ENCODE measurements around a stretch of chr3.

- PRO-cap, result no peak
Measured at GRCh38 chr3:72590629-72591299, 257.5 kb downstream of the SHQ1 start.

DNA sequence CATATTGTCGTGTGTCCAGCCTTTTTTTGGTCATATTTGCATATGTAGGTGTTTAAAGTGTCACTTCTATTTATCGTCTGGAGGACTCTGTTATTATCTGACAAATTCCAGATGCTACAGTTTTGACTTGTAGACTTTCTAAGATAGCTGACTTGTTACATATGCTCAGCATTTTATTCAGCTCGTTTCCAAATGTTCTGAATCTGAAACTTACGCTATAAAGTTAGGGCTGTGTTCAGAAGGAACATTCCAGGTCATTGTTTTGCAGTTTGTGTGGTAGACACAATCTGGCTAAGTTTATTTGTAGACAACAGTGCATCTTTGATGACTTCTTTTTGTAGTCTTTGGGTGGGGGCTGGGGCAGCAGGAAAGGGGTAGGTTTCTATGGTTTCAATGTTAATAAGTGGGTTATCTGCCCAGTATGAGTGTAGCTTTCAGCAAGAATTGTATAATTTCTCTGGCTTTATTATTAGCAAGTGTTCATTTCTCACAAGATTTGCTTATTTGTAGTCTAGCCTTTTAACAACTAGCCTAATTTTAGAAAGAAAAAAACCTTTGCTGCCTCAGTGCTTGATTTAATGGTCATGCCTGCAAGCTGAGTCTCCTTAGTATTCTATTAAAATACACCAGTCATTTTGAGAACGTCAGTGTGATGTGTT lies 2.1 kb downstream of the PPP4R2 start:
- PRO-cap, result no peak

DNA sequence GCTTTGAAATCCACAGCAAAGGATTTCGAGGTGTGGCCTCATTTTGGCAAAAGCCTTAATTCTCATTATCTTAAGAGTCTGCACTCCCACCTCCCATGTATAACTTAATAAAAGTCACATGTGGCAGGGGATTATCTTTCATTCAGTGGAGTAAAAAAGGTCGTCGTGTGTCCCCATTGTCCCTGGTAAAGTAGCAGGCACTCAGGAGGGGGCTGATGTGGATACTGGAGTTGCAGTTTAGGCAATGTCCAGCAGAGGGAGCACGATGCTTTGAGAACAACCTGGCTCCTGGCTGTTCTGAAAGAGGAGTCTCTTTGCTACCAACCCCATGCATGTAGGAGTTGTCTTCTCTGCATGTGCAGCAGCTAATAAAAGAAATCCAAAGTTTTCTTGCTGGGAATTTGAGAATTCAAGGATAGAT lies 39.6 kb downstream of the EBLN2 start:
- PRO-cap, result no peak

- PRO-cap, result no peak
Measured at GRCh38 chr3:73451516-73452181, 173.1 kb downstream of the PDZRN3 start.

DNA sequence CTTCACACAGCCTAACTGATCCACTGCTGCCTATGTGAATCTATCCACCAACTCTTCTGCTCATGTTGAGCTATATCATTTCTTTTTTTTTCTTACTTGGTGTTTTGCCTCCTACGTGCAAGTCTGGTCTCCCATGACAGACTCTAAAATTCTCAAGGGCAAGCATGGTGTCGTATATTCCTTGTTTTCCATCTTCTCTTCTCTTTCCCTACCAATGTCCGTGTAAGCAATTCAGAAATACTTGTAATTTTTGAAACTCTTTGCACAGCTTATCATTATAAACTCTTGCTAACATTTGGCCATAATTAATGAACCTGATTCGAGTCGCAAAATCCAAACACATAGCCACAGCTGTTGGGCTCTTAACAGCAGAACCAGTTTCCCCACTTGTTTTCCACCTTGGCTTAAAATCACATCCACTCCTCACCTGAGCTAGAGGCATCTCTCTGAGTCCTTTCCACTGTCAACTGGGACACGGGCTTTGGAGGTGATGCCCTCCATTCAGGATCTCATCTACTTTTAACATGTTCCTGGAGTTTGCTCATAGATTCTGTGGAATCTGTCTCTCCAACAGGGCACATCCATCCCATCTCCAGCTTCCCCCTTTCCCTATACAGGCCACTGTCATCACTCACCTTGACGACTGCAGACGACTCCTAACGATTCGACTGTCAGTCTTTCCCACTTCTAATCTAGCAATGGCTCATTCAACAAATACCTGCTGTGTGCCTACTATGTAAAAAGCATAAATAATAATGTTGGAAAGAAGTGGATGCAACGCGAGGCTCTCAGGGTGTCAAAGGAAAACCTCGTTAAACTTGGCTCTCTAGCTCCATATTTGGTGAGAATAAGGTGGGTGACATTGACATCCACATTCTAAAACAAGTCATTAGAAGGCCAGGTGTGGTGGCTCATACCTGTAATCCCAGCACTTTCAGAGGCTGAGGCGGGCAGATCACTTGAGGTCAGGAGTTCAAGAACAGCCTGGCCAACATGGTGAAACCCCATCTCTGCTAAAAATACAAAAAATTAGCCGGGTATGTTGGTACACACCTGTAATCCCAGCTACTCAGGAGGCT lies 123.6 kb downstream of the PDZRN3 start:
- PRO-cap, result no peak

DNA sequence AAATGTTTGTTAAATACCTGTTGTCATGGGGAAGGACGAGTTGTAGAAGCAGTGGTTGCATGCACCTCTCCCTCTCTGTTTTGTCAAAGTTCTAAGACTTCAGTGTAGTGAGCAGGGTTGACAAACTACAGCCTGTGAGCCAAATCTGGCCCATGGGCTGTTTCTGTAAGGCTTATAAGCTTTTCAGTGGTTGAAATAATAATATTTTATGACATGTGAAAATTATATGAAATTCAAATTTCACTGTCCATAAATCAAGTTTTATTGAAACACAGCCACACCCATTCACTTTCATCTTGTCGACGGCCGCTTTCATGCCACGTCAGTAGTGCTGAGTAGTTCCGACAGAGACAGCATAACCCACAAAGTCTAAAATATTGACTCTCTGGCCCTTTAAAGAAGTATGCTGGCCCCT lies 102.9 kb downstream of the PDZRN3 start:
- PRO-cap, result no peak

- PRO-cap, result no peak
Measured at GRCh38 chr3:73591894-73592856, 32.6 kb downstream of the PDZRN3 start.

DNA sequence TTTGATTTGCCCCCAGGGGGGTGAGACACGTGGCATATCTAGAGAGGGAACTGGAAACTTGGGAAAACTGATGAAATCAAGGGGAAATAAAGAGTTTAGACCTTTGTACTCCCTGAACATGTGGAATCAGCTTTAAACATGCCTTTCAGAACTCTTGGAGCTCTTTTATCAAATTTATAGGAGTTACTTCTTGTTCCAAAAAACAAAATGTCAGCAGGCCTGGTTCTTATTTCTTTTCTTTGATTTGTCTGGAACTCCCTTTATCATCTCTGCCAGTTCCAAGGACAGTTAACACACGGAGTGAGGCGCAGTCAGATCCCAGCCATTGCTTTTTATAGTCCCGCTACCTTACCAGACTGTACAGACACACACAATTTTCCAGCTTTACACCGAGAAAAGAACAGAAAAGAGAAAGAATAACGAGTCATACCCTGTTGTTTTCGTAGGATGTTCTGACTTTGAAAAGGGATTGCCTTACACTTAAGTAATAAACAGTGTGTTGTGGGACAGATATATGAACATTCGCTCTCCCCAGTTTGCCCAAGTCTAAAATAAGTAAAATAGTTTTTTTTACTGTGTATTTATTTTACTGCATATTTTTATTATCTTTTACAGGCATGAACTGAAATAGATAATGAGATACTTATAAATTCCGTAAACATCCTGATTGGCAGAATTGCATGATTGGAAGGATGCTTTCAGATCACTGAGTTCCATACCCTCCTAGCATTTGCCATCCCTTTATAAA lies 34.2 kb upstream of the PDZRN3 start:
- PRO-cap, result no peak

DNA sequence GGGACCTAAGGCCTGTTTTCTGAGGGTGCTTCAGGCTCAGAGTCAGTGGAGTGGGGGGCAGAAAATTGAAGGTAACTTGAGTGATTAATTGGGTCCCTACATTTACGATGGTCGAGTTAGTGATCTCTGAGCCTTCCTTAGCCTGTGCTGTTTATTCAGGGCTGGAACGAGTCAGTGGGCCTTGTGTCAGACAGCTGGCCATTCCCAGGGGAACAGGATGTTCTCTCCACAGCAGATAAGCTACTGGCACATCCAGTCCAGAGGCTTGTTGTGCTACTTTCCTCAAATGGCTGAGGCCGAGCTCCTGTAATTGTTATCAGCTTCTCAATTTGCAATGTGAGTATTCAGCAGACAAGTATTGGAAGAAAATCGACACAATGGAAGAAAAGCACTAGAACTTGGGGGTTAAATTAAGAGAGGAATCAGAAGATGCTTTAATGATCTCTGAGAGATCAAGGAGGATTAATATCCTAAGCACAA lies 29.2 kb upstream of the CNTN3 start:
- PRO-cap, result no peak

DNA sequence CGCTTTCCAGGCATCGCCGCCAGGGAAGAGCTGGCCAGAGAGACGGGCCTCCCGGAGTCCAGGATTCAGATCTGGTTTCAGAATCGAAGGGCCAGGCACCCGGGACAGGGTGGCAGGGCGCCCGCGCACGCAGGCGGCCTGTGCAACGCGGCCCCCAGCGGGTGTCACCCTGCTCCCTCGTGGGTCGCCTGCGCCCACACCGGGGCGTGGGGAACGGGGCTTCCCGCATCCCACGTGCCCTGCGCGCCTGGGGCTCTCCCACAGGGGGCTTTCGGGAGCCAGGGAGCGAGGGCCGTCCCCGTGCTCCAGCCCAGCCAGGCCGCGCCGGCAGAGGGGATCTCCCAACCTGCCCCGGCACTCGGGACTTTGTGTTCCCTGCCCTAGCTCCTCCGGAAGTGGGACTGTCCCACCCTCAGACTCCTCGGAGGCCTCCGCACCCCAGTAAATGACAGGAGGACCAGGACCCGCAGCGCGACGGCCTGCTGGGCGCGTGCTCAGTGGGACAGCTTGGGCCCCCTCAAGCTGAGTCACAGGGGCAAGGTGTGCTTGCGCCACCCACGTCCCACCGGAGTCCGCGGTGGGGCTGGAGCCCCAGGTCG lies 5.2 kb downstream of the FRG2C start:
- PRO-cap, result no peak

DNA sequence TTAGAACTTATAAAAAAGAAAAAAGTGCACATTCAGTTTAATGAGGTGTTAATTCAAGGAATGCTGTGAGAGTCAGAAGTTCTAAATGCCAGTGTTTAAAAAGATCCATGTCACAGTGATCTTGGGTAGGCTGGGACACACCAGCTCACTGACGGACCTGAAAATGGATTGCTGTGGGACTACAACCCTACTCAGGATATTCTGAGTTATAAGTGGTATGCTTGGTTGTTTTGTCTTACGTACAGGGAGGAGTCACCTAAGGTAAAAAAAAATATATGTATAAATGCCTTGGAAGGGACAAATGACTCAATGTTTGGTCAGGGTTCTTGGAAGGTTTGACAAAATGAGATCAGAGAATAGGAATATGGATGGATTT lies 767.4 kb downstream of the GBE1 start:
- PRO-cap, result no peak

DNA sequence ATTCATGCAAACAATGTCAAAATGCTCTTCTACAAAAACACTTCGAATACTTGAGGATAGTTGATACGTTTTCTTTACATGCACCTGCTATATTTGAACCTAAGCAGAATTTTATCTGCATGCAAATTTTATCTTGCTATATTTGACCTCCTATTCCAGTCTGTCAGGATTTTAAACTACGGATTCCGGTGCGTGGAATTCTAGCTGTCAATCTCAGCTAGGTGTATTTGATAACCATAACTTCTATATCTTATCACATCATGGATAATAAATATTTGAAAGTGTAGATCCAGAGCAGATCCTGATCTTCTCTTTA lies 699.0 kb downstream of the GBE1 start:
- PRO-cap, result no peak

DNA sequence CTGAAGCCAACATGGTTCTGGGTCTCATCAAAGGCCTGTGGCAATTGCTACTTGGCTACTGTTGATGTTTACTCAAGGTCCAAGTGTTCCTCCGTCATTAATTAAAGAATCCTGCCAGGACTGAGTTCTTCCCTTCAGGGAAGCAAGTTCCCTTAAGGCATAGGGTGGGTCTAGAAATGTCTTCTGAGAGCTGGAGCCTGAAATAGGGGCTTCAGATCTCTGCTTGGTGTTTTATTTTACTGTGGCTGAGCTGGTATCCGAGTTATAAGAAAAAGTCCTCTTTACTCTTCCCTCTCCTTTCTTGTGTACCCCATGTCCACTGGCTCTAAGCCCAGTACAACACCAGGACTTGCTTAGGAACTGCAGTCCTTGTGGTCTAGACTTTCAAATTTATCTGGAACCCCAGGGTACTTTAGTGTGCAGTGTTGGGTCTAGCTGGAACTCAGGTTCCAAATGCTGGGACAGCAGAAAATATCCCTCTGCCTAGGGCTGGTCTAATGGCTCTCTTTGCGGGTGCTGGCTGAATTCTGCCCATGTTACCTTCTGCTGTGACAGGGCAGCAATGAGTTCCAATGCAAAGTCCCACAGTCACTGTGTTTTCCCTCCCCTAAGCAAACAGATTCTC lies 229.9 kb downstream of the GBE1 start:
- PRO-cap, result no peak

DNA sequence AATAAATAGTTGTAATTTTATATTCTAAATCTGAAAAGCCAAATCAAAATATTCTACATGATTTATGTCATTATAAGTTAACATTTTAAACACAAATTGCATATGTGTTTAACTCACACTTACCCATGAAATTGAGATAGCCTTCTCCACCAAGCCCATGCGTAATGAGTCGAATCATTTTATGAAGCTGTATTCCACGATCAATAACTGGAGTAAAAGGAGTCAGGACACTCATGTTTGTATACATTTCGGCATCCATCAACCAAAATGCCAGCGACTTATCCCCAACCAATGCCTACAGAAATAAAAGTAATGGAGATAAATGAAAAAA lies 183.7 kb downstream of the GBE1 start:
- PRO-cap, result no peak

DNA sequence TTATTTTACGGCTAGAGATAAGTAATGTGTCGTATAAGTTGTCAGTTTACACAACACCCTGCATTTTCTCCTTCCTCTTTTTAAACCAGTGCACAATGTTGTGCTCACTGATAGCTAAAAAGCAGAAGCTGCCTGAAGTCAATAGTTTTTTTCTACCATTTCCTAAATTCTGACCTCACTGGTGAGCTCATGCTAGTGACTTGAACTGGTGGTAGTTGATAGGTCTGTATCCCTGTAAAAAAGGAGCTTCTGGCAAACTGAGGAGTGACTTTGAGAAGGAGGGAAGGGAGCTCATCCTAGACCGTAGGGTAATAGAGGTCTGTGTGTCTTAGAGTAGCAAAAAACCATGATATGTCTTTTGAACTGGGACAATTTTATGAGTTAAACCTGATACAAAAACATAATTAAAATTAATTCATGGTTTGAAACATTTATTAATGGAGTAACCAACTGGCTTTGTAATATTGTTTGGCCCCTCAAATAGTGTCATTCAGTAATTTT lies 368.7 kb upstream of the GBE1 start:
- PRO-cap, result no peak

GRCh38 chr3:83934482-83935037 lies 1024.2 kb upstream of the CADM2 start:
- PRO-cap, result no peak

DNA sequence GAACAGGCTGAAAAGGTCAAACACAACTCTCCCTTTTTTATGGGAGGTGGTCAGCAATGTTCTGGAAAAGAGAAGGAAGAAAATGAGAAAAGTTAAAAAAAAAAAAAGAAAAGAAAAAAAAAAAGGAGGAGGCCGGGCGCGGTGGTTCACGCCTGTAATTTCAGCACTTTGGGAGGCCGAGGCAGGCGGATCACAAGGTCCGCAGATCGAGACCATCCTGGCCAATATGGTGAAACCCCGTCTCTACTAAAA lies 743.1 kb downstream of the VGLL3 start:
- PRO-cap, result no peak

DNA sequence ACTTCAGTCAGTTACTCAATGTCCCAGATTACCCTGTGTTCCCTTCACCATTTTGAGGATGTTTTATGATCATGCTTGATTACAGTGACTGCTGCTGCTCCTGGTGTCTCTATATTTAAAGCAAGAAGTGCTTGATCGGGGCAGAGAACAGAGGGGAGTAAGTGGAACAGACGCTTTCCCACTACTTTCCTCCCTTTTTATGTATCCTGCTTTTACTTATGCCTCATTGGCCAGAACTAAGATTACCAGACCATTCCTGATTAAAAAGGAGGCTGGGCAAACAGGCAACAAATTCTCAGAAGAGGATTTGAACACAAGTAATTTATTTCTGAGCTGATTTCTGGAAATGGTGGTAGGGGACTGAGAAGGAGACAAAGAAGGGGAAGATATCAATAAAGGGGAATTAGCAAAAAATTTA lies 612.1 kb downstream of the VGLL3 start:
- PRO-cap, result unidirectional peak, plus-strand start at position 143 of the sequence

DNA sequence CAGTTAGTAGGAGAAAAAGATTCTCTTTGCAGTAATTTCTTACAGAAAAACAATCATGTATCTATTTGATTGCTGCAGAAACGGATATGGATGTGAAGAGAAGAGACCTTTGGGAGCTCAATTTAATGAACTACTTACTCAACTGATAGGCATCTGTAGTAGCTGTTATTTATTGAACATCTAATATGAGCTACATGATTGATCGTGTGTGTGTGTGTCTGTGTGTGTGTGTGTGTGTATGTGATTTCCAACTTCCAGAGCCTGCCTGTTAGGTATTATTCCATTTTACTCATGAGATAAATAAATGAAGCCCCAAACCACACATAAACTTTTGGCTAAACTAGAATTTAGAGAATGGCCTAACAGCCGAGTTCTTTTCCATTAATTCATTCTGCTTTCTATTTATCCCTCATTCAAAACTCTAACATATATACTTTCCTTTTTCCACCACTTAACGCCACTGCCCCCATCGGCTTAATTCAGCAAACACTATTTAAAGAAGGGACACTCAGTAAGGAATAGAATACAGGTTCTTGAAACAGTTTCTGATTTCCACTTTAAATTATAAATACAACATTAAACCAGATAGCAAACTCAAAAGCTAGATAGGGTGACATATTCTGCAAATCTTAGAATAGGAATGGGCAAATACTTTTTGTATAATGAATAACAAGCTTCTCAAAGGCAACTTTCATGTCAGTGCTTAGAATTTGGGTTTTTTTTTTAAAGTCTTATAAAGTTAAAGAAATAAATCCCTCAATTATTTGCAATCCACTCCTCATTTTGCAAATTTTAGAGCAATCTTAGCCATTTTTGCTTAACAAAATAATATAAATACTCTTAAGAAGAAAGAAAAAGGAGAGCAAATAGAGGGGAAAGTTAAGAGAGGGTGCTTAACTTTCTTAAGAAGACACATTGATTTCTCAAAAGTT lies 47.9 kb downstream of the VGLL3 start:
- PRO-cap, result no peak

DNA sequence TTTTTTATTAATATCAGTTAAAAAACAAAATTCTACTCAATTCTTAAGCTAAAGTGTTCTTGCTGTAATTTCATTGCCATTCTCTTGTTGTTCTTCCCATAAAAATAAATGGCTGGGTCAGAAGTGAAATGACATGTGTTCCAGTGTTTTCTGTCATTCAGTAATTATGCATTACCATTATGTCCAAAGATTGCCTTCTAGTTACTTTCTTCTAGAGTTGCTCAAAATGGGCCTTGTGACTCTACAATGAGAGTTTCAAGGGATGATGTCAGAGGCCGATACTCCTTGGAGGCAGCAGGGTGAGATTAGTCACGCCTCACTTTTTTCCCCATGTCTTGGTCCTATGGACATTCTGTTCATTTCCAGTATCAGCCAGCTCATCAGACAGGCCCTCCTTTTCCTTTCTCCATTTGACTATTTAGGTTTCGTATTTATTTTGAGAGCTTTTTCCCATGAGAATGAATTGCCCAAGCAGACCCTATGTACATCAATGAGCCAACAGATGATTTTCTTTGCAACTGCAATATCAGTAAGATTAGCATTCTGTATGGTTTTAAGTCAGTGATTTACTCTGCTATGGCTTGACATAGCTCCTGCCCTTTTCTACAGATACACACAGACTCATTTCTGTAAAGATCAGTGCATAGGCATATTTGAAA lies 17.5 kb downstream of the VGLL3 start:
- PRO-cap, result no peak